OVCAR3 (cell line): ENCODE results near the genes DCAF8L1, IL1RAPL1, XK and CYBB.

DNA sequence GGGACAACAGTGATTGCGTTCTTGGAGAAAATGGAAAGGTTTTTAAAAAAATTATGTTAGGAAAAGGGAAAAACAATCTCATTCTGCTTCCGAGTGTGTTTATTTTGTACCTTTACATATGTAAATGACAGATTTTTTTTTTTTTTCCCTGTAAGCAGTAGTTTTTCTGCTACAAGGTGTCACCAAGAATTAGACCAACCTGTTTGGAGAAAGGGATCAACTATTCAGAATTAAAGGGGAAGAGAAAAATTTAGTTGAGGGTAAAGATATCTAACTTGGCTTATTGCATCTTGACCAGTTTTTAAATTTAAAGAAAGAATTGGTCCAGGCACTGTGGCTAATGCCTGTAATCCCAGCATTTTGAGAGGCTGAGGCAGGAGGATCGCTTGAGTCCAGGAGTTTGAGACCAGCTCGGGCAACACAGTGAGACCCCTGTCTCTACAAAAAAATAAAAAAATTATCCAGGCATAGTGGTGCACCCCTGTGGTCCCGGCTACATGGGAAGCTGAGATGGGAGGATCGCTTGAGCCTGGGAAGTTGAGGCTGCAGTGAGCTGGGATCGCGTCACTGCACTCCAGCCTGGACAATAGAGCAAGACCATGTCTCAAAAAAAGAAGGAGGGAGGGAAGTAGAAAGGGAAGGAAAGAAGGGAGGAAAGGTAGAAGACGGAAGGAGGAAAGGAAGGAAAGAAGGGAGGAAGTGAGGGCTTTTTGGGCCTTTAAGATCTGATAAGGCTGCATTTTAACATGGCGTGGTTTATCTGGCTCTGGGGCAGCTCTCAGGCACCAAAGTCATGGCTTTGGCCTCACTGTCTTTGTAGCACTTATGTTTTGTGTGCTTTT, 10.2 kb downstream of the PDK3 start:
- RRBS, result no CpG with 5 or more reads among the region's 10 CpGs

GRCh38 chrX:27565882-27566770, 24.0 kb upstream of the DCAF8L2 start:
- RRBS, result no CpG with 5 or more reads among the region's 5 CpGs

DNA sequence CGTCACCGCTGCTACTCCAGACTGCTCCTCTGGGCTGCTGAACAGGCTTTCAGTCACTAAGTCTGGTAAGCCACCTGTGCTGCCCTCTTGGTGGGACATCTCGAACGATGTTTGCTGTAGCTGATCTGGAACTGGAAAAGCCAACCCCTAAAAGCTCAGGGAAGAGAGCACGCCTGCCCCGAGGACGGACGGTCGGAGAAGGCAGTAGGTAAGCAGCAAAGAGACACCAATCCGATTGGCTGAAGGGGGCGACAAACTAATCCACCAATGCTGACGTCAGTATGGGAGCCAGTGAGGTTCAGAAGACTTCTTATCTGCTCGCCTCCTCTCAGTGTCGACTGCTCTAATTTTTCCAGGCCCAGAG, at the start of gene DCAF8L1:
DCAF8L1 (minus strand) TSS at position 214 of the 364 bp plus-strand sequence.
- RRBS, result no CpG with 5 or more reads among the region's 14 CpGs

GRCh38 chrX:28043088-28043425, 61.8 kb upstream of the DCAF8L1 start:
- RRBS, result no CpG with 5 or more reads among the region's 12 CpGs

DNA sequence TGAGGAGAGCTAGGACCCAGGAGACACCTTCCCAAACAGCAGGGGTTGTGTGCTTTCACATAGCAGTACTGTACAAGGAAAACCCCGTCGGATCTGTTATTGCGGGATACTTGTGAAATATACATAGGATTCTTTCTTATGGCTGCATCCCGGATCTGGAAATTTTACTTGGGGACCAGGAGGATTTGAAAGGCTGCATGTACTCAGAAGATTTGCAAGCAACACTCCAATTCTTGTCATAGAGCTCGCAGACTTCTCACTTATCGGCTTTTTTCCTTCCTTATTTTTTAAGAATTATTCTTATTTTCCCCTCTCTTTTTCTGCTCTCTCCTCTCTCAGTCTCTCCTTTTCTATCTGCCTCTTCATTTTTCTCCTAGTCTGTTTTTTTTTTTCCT, at the start of gene IL1RAPL1:
IL1RAPL1 (plus strand) TSS at position 68 of the 395 bp plus-strand sequence.
- RRBS, result no CpG with 5 or more reads among the region's 6 CpGs

- RRBS, result no CpG with 5 or more reads among the region's 20 CpGs
These were observed 72.1 kb downstream of the IL1RAPL1 start for GRCh38 chrX:28659378-28659733.

DNA sequence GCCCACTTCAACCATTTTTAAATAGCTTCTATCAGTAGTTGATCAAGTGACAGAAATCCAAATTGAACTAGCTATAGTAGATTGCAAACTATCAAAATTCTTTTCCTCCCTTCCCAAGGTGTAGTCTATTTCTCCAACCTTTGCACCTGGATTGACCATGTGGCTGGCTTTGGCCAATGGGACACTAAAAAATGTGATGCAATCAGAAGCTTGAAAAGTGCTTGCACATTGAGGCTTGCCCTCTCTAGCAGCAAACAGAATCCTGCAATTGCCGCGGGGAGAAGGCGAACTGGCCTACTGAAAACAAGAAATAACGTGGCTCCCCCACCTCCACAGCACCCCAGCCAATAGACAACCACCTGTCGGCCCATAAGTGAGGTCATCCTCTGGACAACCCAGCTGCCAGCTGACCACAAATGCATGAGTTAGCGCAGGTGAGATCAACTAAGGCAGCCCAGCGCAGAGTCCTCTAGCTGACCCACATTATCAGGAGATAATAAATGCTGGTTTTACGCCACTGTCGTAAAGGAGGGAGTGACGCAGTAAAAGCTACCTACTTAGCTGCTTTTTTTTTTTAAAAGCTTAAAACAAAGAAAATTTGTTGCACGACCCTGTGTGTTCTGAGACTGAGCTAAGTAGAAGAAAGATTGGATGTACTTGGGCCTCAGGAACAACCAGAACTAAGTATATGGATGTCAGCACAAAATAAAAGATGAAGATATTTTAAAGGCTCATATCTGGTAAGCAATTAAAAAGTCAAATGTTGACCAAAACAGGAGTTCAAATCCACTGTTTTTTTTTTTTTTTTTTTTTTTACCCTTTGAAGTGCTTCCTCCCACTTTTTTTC, 95.3 kb downstream of the GK start:
- RRBS, result no CpG with 5 or more reads among the region's 11 CpGs

DNA sequence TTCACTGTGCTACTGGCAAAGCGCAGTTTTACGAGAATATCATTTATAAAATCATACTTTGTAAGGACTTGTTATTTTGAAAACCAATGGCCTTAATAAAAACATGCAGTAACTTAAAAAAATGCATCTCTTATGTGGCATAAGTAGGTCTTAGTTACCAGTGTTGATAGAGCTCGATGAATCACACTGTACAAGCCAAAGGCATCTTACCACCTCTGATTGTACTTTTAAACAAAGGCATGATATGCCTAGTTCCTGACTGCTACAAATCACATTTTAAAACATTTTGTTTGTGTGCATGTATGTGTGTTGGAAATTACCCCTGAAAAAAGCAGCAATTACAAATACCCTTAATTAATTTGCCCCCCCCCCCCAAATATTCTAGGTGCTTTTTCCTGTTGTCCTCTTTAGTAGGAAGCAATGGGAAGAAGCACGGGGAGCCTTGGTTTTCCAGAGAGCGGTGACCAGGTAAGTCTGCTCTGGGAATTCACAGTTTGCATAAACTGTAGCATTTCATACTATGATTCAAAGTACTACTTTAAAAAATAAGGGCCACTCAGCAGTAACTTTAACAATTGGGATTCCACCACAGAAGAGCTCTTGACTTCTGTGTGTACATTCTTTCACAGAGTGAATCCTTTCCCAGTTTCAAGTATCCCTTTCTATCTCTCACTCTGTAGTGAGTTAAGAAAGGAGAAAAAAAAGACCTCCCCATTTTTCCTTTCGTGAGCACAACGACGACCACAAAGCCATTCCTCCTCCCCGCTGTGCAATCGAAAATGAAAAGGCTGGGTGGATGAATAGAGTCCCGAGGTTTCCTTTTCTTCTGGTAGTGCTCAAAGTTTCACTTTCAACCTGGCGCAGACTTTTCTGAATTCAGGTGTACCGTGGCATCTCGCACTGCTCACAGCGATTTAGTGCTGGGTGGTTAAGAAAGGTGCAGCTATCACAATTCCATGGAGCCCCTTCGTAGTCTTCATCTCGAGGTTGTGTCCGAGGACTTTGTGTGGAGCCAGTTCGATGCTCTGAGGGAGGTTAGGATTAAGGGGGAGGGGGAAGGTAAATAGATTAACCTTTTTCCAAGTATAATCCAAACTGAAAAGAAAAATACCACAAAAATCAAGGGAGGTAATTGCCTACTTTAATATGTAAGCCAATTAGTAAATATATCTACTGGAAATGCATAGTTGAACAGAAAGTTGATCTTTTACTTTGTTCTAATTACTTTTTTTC, 58.1 kb downstream of the TAB3 start:
- RRBS, result no CpG with 5 or more reads among the region's 19 CpGs

DNA sequence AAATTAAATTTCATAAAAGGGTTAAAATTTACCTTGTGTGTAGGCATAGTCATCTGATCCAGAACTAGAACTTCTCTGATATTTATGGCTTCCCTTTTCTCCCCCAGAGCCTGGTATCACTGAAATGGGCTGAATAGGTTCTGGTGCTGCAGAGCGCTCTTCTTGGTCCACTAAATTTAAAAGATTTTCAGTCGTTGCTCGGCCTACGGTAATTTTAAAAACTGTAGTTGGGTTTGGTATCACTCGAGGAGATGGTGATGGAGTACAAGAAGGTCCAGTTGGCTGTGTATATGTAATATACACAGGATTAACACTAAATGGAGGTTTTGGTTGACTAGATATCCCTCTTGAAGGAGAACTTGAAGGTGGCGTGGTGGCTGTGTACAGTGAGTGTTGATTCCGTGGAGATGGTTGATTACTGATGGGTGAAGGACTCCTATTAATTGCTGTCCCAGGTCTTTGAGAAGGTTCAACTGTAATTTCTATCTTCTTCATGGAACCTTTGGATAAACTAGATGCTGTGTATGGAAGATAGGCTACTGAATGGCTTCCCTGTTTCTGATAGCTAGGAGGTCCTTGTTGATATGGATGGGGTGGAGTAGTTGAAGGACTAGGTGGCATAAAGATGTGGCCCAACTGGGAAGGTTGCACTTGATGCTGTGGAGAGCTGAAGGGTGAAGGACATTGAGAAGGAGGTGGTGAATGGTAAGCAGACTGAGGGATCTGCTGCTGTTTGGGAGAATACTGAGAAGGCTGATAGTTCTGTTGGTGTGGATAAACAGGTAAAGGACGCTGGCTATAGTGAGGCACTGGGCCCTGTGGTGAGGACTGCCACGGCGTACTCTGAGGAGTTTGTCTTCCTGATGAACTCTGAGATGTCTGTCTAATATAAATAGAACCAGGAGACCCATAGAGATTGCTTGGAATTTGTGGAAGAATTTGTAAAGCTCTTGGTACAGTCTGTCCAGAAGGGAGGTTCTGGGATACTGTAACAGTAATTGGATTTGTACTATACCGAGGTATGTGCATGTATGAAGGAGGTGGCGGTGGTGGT, 34.6 kb downstream of the TAB3 start:
- RRBS, result no CpG with 5 or more reads among the region's 12 CpGs

DNA sequence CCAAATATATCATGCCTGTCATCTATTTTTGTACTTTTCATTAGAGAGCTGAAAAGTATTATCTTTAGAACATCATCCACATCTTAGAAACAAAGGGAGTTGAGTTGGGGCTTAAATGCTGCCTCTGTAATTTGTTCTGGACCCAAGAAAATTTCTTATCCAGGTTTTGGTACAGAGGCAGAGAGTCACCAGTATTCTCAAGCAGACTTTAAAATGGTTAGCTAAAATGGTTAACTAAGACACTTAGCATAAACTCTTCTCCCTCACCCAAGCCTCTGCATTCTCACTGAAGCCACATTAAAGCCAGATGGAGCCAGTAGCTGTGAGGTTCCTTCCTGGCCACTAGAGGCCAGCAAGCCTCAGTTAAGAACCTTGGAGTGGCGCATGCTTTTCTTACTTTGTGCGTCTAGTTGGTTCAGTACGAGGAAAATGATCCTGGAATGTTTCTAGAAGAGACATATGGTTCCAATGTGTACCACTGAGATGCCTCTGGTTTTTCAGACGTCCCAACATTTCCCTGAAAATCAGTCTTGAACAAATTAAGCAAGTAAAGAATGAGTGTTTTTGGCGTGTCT, 82.6 kb upstream of the TAB3 start:
- RRBS, result no CpG with 5 or more reads among the region's 5 CpGs

- RRBS, result no CpG with 5 or more reads among the region's 11 CpGs
These were observed 261 bp downstream of the FTHL17 start for GRCh38 chrX:31071669-31071890.

- RRBS, result no CpG with 5 or more reads among the region's 3 CpGs
These were observed 455.5 kb upstream of the FTHL17 start for GRCh38 chrX:31527312-31527755.

GRCh38 chrX:31670077-31670690, 598.3 kb upstream of the FTHL17 start:
- RRBS, result no CpG with 5 or more reads among the region's 4 CpGs

DNA sequence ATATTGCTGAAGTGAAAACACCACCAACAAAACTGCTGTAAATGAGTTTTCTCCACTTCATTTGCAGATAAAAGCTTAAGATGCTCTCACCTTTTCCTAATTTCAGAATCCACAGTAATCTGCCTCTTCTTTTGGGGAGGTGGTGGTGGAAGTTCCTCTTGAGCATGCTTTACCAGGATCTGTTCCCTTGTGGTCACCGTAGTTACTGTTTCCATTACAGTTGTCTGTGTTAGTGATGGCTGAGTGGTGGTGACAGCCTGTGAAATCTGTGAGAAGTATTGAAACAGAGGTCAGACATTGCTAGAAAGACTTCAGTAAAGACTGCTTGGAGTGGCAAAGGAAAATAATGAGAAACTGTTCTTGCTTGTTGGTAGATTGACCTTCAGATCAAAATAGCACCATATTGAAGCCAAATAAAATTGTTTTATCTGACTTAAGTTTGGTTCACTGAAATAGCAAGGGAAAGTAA, 666.2 kb downstream of the DMD start:
- RRBS, result no CpG with 5 or more reads among the region's 1 CpG

- RRBS, result no CpG with 5 or more reads among the region's 8 CpGs
These were observed 127.9 kb upstream of the DMD start for GRCh38 chrX:33339270-33339600.

- RRBS, result 56% methylated on average over 5 of the region's 34 CpGs
These were observed 35.4 kb downstream of the FAM47C start for GRCh38 chrX:37043578-37043954.

DNA sequence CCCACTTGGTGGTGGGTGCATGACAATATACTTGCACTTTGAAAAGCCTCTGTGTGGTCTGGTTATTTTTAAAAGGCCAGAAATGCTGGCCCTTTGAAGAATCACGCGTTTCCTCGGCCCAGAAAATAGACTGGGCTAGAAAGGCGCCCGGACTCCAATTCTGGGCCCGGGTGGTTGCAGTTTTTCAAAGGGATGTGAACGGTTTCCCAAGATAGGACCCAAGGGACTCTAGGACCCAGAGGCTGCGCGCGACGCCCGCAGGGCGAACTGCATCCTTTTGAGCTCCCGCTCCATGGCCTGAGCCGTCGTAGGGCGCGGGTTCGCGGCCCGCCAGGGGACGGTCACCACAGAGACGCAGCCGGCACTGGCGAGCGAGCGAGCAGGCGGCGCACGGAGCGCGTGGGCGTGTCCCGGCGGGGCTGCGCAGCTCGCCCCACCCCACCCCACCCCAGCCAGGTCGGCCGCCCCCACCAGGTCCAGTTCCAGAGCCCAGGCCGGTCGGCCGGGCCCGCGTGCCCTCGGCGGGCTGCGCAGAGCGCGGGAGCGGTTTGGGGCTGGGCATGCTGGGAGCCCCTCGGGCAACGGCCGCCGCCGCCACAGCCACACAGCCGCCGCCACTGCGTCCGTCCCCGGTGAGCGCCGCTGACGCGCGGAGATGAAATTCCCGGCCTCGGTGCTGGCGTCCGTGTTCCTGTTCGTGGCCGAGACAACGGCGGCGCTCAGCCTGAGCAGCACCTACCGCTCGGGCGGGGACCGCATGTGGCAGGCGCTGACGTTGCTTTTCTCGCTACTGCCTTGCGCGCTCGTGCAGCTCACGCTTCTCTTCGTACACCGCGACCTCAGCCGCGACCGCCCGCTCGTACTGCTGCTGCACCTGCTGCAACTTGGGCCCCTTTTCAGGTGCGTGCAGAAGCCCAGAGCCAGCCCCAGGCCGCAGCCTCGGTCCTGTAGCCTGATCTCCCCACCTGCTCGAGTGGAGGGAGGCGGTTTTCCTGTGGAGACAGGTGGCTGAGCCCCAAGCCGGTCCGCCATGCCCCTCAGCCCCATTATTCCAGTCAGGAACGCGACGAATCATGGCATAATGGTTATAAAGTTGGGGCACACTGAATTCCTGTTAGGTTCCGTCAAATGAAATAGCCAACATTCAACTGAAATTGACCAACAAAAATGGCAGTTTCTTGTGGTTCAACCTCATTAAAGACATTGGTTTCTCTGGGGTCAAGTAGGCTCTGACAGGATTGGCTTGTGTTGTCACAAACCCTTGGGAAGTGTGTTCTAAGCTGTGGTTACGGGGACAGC, at the start of gene XK:
XK (plus strand) TSS at position 485 of the 1,299 bp plus-strand sequence.
- RRBS, result 17% methylated on average over 12 of the region's 105 CpGs

- RRBS, result no CpG with 5 or more reads among the region's 2 CpGs
These were observed at the start of gene CYBB for GRCh38 chrX:37779748-37780282. Gene CYBB (plus strand): TSS chrX:37780059.